Occipital lobe (tissue), 2 donors: ENCODE measurements around a stretch of chr5.

GRCh38 chr5:73115947-73116351 is 4.4 kb upstream of the TMEM171 start:
- RAMPAGE, long total RNA = no peak

- RAMPAGE, long total RNA = no peak
These were observed 32.3 kb downstream of the TMEM174 start for GRCh38 chr5:73205109-73205927.

- RAMPAGE, long total RNA = no peak
These were observed 66.4 kb downstream of the FOXD1 start for GRCh38 chr5:73381918-73382789.

- RAMPAGE, long total RNA = no peak
These were observed 12.1 kb downstream of the FOXD1 start for GRCh38 chr5:73436465-73436798.

DNA sequence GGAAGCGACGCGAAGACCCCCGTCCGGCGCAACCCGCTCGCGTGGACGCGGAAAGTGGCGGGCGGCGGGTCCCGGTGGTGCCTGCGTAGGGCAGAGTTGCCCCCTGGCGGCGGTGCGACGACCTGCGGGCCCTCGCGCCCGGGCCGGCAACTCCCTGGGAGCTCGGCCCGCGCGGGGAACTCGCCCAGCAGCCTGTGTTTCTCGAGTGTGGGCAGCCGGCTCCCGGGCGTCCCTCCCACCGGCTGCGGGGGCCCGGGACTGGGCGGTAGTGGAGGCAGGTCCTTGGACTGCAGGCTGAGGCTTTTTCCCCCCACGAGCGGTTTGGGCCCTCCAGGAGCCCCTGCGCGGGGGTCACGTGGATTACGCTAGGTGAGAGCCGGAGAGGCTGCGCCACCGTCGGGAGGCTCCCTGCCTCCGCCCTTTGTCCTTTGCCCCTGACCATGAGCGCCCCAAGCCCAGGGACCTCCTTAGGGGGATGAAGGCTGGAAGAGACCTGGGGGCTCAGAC is 2.8 kb upstream of the FOXD1 start:
- RAMPAGE, long total RNA = no peak

DNA sequence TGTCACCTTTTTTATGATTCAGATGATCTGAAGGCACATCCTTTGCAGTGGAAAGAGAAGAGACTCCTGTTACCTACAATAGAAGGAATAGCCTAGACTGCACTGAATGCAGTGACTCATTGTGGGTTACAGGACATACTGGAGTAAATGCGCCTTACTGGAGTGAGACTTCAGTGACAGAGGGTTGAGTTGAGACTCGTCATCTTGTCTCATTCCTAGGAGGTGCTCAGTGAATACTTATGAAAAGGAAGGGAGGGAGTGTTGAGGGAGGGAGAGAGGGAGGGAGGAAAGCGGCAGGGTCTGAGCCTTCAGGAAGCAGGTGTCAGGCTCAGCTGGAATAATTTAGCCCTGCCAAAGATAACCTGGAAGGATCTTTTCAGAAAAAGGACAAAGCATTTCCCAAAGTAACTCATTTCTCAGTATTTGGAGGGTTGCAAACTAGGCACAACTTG is 25.2 kb downstream of the ANKRA2 start:
- RAMPAGE, long total RNA = no peak

GRCh38 chr5:73847267-73847577 is 221.2 kb downstream of the ARHGEF28 start:
- RAMPAGE, long total RNA = no peak

DNA sequence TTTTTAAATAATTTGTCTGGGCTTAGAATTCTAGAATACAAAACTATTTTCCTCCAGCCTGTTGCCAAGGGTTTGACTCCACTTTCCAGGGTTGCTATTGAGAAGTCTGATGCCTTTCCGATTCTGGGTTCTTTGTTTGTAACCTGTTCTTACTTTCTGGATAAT is 305.0 kb downstream of the ARHGEF28 start:
- RAMPAGE, long total RNA = no peak

DNA sequence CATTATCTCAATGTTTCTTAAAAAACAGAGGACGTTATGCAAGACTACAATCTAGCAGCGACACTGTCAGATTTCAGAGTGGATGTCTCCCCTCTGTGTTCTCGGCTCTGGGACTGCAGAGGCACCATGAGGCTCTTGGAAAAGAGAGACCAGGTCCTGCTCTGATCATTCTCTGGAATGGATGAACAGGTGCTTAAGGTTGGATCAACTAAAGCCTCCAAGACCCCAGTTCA is 364.8 kb downstream of the ENC1 start:
- RAMPAGE, long total RNA = no peak

DNA sequence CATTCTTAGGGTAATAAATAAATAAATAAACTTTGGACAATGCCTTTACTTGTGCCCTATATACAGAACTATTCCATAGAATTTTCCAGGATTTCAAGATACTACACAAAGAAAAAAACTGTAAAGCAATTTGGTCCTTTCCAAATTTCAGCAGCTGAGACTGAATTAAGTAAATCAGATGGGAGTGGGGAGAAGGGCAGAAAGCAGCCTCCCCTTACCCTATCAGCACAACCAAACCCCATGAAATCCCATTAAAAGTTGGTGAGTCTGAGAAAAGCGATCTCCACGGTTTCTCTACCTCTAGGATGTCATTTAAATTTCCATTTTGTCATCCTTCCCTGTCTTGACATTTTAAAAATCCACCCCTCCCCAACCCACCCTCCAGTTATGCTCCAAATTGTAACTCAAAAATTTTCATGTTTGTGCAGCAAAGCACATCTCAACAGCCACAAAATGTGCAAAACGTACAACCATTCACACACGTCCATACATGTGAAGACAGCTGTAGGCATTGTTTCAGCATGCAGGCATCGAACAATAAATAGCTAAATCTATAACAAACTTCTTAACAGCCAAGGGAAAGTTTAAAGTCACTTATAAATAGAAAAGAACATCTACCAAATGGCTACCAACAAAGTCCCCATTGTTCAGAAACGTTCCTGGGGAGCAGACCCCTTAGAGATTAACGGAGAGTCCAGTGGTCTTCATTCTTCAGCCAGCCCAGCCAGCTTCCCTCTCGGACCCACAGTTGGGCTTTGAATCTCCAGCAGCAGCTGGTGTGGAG is 11.5 kb downstream of the ENC1 start:
- RAMPAGE, long total RNA = no peak

- RAMPAGE, long total RNA = no peak
These were observed 5.5 kb downstream of the ENC1 start for GRCh38 chr5:74634694-74635667.

DNA sequence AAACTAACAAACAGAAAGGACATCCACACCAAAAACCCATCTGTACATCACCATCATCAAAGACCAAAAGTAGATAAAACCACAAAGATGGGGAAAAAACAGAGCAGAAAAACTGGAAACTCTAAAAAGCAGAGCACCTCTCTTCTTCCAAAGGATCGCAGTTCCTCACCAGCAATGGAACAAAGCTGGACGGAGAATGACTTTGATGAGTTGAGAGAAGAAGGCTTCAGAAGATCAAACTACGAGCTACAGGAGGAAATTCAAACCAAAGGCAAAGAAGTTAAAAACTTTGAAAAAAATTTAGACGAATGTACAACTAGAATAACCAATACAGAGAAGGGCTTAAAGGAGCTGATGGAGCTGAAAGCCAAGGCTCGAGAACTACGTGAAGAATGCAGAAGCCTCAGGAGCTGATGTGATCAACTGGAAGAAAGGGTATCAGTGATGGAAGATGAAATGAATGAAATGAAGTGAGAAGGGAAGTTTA is 22.3 kb downstream of the HEXB start:
- RAMPAGE, long total RNA = no peak

DNA sequence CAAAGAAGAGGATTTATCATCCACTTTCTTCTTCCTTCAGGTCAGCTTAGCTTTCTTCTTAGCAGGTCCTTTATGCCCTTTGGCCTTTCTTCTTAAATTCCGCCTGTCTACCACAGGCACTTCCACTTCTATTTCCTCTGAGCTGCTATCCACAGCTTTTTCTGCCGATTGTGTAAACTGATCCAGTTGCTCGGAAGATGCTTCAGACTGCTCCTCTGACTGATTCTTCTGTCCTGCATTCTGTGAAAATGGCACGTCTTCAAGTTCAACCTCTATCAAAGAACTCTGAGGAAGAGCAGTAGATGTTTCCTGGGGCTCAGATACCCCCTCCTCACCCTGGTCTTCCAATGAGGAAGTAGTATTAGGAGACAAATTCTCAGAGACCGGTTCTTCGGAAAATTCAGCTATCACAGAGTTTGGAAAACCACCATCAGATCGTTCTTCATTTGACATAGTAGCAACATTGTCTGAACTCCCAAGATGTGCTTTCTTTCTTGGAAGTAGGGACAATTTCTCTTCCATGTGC is 14.4 kb downstream of the NSA2 start:
- RAMPAGE, long total RNA = no peak

- RAMPAGE, long total RNA = no peak
These were observed 483 bp upstream of the FAM169A start for GRCh38 chr5:74866725-74867015.

GRCh38 chr5:75037014-75037431 is 15.3 kb downstream of the GCNT4 start:
- RAMPAGE, long total RNA = no peak

- RAMPAGE, long total RNA = no peak
These were observed 3.9 kb downstream of the GCNT4 start for GRCh38 chr5:75048362-75048860.

GRCh38 chr5:75050730-75052017 is 1.2 kb downstream of the GCNT4 start:
- RAMPAGE, long total RNA = no peak

- RAMPAGE, long total RNA = no peak
These were observed 74.3 kb downstream of the ANKRD31 start for GRCh38 chr5:75162447-75162750.

- RAMPAGE, long total RNA = no peak
These were observed 40.9 kb upstream of the ANKRD31 start for GRCh38 chr5:75277480-75277994.

DNA sequence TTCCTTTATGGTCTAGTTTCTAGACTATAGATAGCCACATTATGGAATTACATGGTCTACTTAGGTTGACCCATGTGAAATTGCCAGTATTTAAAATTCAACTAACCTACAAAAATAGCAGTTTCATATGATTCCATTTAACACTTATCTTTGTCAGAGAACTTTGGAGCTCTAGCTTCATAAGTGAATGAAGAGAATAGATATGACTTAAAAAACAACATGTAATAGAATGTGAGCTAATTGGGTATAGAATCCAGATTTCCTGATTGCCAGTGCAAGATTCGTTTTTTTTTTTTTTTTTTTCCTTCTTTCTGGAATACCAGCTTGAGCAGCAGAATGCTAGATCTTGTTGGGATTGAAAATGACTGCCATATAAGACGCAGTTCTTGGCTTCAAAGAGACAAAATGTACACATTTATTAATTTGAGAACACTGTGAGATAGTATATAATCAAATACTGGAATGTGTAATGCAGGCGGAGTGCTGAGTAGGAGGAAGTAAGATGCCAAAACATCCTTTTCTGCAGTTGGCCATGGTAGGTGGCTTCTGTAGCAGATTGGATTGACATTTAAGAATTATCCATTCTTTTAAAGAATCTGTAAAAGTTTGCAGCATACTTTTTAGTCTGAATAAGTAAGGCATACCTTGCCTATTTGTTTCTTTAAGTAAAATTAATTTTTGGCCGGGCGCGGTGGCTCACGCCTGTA is 1.8 kb downstream of the HMGCR start:
- RAMPAGE, long total RNA = no peak